ENCODE measurements around the genes XAF1, ACADVL and TMEM95.

GRCh38 chr17:6591494-6592071 is 35.2 kb upstream of the PITPNM3 start:
- PRO-cap = no peak

DNA sequence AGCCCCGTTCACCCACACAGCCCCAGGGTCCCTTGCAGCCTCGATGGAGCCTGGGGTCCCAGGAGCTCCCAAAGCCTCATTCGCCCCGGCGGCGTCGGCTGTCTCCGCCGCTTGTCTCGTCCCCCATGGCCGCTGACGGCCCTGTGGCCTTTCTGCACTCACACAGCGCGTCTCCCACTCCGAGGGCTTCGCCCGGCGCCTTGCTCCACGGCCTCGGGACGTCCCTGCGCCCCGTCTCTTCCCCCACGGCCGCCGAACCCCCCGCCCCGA is 622 bp downstream of the KIAA0753 start:
- PRO-cap = no peak

DNA sequence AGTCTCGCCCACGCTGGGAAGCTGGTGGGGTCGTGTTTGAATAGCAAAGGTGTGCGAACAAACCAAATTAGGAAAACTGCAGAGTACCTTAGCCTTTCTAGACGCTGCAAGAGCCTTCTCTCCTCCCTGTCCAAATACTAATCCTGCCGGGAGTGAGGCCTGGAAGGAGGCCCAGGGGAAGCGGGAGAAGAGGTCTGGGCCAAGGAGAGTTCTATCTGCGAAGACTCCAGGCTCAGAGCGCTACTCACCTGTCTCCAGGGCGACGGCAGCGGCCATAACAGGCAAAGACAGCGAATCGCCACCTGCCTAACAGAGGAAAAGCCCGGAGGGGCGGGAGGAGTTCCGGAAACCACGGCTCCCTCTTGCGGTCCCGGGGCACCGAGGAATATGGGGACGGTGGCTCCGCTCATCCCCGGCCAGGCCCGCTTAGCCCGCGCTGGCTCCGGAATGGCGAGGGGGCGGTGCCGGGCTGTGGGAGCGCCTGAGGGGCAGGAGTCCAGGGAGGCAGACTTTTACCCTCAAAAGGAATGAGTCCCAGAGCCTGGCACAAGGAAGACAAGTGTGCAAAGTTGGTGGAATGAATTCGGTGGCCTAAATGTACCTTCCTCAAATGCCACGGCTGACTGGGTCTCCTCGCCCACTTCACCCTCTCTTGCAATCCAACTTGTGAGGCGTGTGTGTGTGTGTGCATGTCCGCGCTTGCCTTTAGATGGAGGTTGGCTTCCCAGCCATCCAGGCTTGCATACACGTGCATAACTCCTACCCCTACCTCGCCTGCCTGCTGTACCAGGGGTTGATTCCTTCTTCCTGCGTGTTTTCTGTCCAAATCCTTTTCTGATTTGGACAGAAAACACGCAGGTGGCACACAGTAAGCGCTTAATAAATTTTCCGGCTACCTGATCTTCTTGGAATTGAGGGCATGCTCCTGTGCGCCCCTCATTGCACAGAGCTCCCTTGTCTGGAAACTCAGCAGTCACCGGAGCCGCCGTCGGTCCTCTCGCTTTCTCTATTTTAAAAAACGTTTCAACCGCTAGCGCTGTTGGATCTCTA is 3.4 kb downstream of the C17orf100 start:
- PRO-cap = no peak

DNA sequence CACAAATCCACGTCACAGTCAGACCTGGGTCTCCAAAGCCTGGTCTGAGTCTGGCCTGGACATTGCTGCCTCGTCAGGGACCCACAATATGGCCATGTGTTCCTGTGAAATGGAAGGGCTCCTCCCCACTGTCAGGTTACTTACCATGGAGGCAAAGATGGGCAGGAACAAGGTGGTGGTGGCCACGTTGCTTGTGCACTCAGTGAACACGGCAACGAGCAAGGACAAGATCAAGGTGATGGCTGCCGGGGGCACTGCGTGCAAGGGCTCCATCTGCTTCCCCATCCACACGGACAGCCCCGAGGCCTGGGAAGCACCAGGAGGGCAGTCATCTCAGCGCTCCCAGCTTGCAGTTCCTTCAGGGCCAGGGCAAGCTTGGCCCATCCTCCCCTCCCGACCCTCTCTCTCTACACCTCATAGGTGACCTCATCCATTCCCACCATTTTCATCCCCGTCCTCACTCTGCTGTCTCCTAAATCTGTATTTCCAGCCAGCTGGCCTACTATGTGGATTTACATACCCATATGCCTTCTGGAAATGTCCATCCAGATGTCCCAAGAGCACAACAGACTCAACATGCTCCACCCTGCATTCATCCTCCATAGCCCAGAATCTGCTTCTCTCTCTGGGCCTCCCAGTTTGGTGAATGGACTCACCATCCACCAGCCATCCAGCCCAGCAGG is 22.4 kb downstream of the SLC13A5 start:
- PRO-cap = no peak

DNA sequence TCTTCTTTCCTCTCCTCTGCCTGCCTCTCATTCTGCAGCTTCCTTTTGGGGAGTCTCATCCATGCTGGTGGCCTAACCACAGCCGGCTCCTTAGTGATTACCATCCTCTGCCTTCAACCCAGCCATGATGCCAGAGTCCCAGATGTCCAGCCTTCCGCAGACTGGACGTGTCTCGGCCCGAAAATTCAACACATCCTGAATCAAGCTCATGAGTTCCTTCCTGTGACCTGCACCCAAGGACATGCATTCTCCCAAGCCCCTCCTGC is 1.1 kb upstream of the SLC13A5 start:
- PRO-cap = no peak

- PRO-cap = bidirectional peak, plus-strand start at chr17:6756057, minus-strand start at chr17:6755939
Measured at GRCh38 chr17:6755019-6756291, at the start of gene XAF1. Gene XAF1 (plus strand): TSS chr17:6756046.

- PRO-cap = no peak
Measured at GRCh38 chr17:6797869-6798549, 22.0 kb downstream of the FBXO39 start.

GRCh38 chr17:6842286-6842861 is 10.8 kb upstream of the TEKT1 start:
- PRO-cap = no peak

DNA sequence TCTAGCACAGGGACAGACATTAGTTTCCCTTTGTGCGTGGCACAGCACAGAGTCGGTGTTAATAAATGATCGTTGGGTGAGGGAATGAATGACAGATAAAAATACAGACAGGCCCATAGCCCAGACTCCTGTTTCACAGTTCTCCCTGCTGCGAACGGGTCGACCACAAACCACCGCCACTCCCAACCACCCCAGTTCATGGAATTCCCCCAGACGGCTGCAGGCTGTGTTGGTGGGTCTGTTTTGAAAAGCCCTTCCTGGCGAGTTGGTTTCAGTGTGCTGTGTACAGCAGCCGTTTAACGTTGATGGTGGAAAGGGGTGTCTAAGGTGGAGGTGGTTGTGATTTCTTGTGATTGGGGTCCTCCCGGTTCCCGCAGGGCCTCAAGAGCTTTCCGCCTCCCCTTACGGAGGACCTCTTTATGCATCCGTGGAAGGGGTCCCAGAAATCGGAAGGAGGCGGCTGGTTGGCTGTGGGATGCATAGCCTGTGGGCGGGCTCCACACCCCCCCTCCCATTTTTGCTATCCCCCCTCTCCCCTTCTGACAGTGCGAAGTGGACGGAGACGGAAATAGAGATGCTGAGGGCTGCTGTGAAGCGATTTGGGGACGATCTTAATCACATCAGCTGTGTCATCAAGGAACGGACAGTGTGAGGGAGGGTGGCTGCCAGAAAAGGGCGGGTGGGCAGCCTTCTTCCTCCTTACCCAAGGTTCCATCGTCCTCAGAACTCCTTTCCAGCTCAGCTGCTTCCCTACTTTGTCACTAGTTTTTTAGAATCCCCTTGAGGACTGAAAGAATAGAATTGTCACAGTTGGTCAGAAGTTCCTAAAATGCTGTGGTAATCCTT is 869 bp downstream of the C17orf49 start:
- PRO-cap = no peak

DNA sequence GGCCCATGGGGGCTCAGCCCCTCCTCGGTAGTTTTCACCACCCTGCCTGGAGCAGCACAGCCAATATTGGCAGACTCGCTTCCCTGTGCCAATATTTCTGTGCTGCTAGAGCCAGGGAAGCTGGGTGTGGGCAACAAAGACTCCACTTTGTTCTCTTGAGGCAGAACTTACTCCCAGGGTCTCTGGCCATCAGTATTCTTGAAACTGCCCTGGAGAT is 2.9 kb downstream of the C17orf49 start:
- PRO-cap = no peak

DNA sequence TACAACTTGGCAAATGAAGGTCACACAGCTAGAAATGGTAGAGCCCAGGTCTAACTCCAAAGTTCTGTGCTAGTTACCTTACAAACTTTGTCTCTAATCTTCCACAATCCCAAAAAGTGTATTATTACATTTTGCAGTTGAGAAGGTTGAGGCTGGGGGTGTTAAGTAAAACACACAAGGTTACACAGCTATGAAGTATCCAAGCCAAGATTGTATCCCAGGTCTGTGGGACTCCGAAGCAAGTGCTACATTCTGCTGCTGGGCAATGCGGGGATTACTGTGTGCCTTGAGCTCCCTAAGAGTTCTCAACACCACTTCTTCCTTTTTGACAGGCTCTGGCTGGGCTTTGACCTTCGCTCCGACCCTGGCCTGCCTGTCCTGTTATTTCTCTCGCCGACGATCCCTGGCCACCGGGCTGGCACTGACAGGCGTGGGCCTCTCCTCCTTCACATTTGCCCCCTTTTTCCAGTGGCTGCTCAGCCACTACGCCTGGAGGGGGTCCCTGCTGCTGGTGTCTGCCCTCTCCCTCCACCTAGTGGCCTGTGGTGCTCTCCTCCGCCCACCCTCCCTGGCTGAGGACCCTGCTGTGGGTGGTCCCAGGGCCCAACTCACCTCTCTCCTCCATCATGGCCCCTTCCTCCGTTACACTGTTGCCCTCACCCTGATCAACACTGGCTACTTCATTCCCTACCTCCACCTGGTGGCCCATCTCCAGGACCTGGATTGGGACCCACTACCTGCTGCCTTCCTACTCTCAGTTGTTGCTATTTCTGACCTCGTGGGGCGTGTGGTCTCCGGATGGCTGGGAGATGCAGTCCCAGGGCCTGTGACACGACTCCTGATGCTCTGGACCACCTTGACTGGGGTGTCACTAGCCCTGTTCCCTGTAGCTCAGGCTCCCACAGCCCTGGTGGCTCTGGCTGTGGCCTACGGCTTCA is 2.3 kb downstream of the SLC16A13 start:
- PRO-cap = no peak

- PRO-cap = no peak
Measured at GRCh38 chr17:7075524-7075903, 4.5 kb downstream of the CLEC10A start.

GRCh38 chr17:7132394-7133212 is 18.0 kb upstream of the ASGR2 start:
- PRO-cap = no peak

DNA sequence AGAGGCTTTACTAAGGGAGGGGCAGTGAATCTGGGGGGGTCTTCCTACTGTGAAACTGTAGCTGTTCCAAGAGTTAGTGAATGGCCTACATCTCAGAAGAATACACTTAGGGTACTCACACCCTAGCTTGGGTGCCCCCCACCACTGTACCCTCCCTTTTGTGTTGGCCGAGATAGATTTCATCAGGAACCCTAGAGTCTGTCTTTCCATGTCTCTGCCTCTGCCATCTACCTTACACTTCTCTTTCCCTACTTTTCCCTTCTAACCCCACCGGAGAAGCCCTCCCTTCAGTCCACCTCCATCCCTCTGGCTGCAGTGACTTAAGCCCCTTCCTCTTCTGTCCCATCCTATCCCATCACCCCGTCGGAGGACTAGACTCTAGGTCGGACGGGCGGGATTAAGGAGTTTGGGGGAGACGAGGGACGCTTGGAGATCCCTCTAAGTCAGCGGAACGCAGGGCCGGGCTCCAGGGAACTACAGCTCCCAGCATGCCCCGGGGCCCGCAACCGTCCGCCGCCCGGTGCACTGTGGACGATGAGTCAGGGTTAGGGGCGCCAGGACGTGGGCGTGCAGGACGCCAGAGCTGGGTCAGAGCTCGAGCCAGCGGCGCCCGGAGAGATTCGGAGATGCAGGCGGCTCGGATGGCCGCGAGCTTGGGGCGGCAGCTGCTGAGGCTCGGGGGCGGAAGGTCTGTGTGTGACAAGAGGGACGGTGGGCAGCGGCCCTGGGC is at the start of gene ACADVL:
ACADVL (plus strand) TSS at position 580 of the 730 bp plus-strand sequence.
- PRO-cap = bidirectional peak, plus-strand start at position 580 of the sequence, minus-strand start at position 399 of the sequence

GRCh38 chr17:7238865-7239120 is 464 bp downstream of the PHF23 start:
- PRO-cap = no peak

- PRO-cap = no peak
Measured at GRCh38 chr17:7343622-7344298, 7.4 kb downstream of the ACAP1 start.

- PRO-cap = no peak
Measured at GRCh38 chr17:7354740-7355503, at the start of gene TMEM95. Gene TMEM95 (plus strand): TSS chr17:7355156.

GRCh38 chr17:7356672-7357585 is 2.0 kb downstream of the TMEM95 start:
- PRO-cap = no peak

DNA sequence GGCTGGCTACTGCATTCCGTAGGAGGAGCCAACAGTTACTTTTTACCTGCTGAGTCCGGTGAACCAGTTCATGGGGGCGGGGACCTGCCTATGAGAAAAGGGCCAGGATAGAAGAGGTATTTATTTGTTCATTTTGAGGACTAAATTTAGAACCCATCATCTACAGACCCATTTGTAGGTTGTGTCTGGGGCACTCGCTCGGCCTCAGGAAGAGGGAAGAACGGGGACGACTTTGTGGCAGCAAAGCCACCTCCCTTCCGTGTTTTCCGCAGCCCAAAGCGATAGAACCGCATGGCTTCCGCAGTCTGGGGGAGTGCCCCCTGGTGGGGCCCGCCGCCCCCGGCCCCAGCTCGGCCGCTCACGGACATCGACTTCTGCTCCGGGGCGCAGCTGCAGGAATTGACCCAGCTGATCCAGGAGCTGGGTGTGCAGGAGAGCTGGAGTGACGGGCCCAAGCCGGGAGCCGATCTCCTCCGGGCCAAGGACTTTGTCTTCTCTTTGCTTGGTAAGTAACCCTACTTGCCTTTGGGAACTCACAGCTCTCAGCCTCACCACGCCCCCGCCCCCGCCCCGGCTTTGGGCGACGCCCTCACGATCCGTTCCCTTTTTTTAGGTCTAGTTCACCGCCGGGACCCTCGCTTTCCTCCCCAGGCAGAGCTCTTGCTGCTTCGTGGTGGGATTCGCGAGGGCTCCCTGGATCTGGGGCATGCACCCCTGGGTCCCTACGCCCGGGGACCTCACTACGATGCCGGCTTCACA is 525 bp downstream of the TMEM102 start:
- PRO-cap = unidirectional peak, plus-strand start at position 71 of the sequence; bidirectional peak, plus-strand start at position 602 of the sequence, minus-strand start at position 500 of the sequence

- PRO-cap = unidirectional peak, plus-strand start at chr17:7436726
Measured at GRCh38 chr17:7436340-7436867, 1.2 kb downstream of the TMEM102 start.

Data from Calu3 (cell line).